Measurements from ENCODE around the genes NAMPT, SLC26A3 and DLD.

DNA sequence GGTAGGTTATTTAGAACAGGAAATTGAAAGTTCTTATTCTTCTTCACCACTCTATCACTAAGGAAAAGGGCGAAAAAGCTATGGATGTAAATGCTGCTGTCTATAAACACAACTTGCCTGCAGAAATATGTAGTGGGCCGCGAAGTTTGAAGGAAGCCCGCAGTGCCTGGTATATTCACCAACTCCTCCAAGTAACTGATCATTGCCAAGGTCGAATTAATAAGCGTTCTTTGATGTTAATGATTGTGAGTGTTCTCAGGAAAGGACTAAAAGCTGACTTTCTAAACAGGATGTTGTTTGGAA is 965 bp downstream of the SYPL1 start:
- PRO-cap: no peak

DNA sequence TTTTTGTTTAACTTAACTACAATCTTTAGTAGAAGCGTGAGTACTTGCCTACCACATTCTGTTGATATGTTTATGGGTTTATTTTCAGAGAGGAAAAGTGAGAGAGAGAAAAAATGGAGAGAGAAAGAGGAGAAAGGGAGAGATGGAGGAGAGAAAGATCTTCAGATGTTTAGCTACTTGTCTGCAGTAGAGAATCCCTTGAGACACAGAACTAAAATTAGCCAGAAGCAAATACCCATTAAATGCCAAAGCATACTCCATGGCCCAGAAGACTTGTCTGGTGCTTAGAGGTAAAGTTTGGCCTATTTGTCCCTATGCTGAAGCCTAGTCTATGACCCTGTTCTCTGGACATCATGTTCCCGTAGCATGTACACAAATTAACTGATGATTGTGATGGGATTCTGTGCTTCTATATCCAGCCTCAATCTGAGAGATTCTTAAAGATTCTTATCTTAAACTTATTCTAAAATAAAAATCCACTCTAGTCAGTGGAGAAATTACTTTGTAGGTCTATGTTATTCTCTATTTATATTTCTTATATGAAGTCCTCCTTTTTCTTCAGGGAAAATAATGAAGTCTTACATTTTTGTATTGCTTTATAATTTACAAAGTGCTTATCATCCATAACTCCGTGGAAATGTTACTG is 85.7 kb downstream of the NAMPT start:
- PRO-cap: no peak

- PRO-cap: unidirectional peak, minus-strand start at chr7:106257525; unidirectional peak, minus-strand start at chr7:106258077
These were observed 26.9 kb downstream of the NAMPT start for GRCh38 chr7:106257448-106258692.

DNA sequence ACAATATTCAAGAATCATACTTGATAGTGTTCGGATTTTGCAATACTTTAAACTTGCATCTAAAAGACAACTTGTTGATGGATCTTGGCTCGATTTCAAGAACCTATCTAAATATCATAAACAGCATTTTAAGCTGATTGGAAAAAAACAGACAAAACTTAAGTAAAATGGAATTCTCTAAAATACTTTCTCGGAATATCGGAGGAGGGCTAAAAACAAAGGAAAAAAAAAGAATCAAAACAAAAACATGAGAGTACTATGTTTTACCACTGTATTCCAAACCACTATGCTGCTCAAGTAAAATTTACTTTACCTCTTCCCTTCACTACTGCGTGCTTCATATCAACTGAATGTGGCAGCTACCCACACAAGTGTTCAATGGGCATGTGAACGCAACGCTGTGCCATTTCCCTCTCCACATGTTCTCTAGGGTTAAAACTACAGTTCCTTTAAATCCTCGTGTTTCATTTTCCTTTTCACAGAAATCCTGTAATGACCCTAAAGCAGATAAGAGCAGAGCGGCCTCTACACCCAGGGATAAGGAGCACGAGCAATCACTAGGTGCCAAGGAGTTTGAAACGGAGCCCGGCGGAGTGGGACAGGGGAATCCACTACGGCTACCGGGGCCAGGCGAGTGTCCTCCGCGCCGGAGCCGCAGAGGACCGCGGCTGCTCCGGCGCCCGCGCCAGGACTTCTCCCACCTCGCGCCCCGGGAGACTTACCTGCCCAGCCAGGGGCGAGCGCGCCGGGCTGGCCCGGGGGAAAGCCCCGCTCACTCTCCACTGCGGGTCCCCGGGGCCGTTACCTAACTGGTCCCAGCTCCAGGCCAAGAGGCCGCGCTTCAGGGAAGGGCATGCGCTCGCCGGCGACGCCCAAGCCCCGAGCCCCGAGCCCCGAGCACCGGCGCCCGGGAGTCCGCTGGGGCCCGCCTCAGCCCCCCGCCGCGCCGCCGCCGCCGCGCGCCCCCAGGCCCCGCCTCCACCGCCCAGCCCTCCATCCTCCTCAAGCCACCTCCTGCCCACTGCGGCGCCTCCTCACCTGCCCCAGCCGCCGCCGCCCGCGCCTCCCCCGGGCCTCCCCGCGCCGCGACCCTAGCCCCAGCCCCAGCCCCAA is 801 bp downstream of the NAMPT start:
- PRO-cap: bidirectional peak, plus-strand start at position 567 of the sequence, minus-strand start at position 380 of the sequence; bidirectional peak, plus-strand start at position 657 of the sequence, minus-strand start at position 696 of the sequence; bidirectional peak, plus-strand start at position 782 of the sequence, minus-strand start at position 803 of the sequence; bidirectional peak, plus-strand start at position 1,021 of the sequence, minus-strand start at position 915 of the sequence

GRCh38 chr7:106284739-106285340 is at the start of gene NAMPT:
Gene NAMPT, minus strand, starts transcription at chr7:106284983.
- PRO-cap: bidirectional peak, plus-strand start at chr7:106285208, minus-strand start at chr7:106284951

- PRO-cap: no peak
These were observed 135.6 kb upstream of the NAMPT start for GRCh38 chr7:106420360-106420730.

DNA sequence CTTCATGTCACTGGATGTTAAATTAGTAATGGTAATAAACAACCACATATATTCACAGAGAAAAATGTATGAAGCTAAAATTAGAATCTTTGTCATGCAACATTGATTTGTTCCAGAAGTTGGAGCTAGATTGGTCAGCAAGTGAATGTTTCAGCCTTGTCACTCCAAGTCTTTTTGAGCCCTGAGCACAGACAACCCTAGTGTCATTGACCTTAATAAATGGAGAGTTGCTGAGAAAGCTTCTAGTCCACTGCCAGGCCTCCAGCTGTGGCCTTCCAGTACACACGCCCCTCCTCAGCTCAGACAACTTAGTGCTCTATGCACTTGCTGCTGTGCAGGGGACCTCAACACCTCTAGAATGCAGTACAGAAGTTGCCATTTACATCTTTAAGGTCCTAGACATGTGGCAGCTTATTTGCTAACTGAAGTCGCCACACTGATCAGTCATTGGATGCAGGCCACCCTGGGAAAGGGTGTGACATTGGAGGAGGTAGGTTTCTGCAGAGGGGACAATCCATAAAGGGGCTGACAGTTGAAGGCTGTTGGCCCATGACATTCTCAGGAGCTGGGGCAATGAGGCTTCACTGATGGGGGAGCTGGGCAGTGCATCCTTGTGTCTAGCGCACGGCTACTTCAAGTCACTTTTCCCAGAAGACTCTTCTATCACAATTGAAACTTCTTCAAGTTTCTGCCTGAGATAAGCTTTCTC is 175.6 kb downstream of the CCDC71L start:
- PRO-cap: no peak

GRCh38 chr7:106530080-106530596 is 130.8 kb downstream of the CCDC71L start:
- PRO-cap: no peak

DNA sequence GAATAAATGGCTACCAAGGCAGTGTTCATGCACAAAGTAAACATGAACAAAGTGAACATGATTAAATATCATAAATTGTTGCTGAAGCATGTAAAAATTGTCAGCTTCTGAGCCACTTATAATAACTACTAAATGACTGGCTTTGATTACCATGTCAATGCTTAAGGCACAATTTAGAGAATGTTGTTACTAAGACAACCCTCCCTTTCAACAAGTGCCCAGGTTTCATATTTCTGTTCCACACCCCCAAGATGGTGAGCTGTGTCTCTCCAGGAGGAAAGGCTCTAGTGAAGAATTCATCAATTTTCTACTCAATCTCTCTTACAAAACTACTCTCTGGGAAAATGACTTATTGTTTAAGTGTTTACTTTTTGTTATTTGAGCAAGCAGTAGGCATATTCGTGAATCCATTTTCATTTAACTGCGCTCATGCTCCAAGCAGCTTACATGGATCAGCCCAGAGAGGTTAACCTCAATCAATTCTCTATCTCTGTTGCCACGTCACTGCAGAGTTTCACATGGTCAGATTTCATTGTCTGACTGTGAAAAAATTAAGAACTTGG is 49.9 kb downstream of the CCDC71L start:
- PRO-cap: no peak

DNA sequence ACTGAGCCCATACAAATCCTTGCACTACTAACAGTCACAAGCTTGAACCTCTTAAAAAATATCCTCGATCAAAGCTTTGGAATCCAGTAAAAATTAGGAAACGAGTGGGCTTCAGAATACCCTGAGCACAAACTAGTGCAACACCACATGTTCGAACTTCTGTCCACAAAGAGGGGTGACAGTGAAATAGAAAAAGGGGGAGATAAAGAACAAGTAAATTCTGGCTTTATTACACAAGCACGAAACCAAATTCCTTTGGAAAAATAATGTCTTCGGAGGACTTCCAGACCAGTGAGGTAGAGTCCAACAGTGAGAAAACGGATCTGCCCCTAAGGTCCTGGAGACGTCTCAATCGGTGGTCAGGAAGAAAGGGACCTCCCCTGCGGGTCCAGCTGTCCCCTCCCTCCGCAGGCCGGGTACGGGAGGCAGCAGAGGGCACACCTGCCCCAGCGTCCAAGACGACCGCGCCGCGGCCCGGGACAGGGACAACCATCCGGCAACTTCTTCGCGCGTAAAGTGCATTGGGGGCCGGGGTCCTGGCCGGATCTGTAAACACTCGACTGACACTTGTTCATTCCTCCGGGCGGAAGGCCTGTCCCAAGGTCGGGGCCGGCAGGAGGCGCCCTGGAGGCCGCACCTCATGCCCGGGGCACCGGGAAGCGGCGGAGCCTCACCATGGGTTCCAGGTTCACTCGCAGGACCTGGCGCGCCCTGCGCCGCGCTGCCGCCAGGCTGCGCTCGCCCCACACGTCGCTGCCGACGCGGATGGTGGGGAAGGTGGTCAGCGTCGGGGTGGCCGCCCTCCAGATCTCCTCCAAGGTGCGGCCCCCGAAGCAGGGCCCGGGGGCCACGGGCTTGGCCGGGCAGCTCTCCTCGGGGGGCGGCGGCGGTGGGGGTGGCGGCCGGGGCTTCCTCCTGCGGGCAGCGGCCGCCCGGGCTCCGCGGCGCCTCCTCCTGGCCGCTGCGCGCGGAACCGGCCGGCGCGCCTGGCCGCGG is 1.1 kb downstream of the CCDC71L start:
- PRO-cap: bidirectional peak, plus-strand start at position 438 of the sequence, minus-strand start at position 325 of the sequence; bidirectional peak, plus-strand start at position 756 of the sequence, minus-strand start at position 703 of the sequence

GRCh38 chr7:106770034-106770359 is 95.1 kb upstream of the PIK3CG start:
- PRO-cap: no peak

DNA sequence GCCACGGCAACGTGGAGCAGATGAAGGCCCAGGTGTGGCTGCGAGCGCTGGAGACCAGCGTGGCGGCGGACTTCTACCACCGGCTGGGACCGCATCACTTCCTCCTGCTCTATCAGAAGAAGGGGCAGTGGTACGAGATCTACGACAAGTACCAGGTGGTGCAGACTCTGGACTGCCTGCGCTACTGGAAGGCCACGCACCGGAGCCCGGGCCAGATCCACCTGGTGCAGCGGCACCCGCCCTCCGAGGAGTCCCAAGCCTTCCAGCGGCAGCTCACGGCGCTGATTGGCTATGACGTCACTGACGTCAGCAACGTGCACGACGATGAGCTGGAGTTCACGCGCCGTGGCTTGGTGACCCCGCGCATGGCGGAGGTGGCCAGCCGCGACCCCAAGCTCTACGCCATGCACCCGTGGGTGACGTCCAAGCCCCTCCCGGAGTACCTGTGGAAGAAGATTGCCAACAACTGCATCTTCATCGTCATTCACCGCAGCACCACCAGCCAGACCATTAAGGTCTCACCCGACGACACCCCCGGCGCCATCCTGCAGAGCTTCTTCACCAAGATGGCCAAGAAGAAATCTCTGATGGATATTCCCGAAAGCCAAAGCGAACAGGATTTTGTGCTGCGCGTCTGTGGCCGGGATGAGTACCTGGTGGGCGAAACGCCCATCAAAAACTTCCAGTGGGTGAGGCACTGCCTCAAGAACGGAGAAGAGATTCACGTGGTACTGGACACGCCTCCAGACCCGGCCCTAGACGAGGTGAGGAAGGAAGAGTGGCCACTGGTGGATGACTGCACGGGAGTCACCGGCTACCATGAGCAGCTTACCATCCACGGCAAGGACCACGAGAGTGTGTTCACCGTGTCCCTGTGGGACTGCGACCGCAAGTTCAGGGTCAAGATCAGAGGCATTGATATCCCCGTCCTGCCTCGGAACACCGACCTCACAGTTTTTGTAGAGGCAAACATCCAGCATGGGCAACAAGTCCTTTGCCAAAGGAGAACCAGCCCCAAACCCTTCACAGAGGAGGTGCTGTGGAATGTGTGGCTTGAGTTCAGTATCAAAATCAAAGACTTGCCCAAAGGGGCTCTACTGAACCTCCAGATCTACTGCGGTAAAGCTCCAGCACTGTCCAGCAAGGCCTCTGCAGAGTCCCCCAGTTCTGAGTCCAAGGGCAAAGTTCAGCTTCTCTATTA is 3.1 kb downstream of the PIK3CG start:
- PRO-cap: no peak

DNA sequence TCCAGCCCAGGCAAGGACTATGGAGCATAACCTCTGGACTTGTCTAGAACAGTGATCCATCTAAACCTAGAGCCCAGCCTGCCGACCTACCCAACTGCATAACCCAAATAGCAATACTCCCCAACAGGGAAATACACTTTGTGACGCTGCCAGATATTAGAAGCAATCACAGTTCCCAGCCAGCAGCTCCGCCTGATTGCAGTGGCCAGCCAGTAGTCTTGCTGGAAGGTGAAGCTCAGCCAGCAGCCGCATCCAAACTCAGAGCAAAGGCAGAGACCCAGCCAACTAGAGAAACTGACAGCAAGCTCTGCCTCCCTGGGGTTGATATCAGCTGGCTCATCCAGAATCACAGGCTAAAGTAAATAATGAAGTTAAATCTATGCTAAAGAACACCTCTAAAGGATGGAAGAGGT is 44.6 kb downstream of the HBP1 start:
- PRO-cap: no peak

- PRO-cap: no peak
These were observed 6.0 kb downstream of the GPR22 start for GRCh38 chr7:107475894-107476196.

DNA sequence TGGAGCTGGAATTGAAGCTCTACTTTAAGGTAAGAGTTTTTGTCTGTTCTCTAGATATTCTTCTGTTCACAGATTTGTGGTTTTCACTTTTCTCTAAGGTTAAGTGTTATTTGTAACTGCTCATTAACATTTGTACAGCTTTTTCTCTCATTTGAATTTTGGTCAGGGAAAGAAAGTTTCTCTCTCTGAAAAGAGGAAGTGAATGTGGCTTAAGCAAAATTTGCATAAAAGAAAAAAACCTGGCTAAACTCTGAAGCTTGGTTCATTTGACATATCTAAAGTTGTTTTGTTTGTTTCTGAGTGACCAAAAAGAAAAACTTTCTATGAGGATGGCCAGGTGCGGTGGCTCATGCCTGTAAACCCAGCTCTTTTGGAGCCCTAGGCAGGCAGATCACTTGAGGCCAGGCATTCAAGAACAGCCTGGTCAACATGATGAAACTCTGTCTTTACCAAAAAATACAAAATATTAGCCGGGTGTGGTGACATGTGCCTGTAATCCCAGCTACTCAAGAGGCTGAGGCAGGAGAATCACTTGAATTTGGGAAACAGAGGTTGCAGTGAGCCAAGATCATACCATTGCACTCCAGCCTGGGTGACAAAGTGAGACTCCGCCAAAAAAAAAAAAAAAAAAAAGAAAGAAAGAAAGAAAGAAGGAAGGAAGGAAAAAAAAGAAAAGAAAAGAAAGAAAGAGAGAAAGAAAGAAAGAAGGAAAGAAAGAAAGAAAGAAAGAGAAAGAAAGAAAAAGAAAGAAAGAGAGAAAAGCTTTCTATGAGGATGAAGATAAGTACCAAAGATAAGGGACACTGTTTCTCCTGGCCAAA is 21.8 kb upstream of the SLC26A4 start:
- PRO-cap: no peak

DNA sequence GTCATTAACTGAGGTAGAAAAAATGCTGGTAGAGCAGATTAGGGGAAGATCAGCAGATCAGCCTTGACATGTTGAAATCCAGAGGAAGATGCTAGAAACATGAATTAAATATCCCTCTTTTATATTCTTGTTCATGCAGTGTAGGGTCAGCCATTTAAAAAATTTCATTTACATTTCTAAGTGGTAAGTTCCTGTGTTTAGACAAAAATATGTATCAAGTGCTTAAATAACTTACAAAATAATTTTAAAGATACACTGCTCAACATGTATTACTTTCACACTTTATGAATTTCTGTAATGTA is 19.6 kb downstream of the CBLL1 start:
- PRO-cap: no peak

- PRO-cap: no peak
These were observed at the start of gene SLC26A3 for GRCh38 chr7:107802985-107803896. Gene SLC26A3, minus strand, starts transcription at chr7:107803223.

DNA sequence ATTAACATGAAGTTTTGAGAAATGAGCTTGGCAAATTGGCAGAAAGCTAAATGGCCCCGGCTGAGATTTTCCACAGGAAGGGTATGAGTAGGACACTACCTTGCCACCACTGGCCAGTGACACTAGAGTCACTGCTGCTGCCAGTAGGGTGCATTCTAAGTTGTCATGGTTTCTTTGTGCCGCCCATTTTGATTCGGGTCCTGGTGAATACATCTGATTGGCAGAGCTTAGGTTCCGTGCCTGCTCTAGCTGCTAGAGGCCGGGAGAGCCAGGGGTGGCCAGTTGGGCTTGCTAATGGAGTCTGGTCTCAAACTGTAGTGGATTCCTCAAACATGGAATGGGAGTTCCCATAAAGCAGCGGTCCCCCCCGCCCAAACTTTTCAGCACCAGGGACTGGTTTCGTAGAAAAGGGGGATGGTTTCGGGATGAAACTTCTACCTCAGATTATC is 10.6 kb upstream of the DLD start:
- PRO-cap: no peak

DNA sequence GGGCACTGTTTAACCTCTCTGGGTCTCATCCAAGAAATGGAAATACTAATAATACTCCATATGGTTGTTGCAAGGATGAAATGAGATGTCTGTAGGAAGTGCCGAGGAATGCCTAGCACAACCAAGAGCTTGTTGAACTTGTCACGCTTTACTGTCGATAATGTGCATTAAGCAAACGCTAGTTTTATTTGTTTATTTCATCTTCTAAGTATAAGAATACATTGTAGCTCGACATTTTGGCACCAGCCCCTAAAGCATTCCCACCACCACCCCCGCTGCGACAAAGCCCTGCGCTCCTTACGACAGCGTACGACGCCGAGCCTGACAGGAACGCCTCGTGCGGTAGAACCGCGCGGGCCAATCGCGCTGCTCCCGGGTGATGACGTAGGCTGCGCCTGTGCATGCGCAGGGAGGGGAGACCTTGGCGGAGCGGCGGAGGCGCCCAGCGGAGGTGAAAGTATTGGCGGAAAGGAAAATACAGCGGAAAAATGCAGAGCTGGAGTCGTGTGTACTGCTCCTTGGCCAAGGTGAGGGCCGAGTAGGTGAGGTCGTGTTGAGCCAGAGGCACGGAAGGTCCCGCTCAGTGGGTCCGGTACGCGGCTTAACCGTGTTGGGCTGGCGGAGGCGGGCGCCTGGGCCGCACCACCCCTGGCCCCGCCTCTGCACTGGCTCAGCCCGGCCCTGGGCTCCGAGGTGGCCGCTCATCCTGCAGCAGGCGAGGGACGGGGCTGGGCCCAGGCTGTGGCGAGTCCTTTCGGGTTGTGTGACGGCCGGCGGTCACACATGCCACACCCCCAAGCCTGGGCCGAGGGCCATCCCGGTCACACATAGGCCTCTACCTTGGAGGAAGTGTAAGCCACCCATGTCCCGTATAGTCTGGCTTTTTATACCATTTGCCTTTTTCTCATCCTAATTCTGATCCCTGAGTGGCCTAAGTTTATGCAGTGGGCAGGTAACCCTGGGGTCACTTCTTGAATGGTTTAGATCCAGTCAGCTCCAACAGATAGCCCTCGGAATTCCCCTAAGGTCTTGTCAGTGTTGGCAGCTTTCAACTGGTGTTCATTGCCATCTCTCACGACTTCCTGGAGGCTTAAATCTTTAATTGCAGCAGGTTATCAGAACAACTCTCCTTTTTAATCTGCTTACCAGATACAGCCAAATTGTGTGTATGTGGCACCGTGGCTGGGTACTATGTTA is at the start of gene DLD:
DLD (plus strand) TSS at position 421 of the 1,197 bp plus-strand sequence.
- PRO-cap: bidirectional peak, plus-strand start at position 408 of the sequence, minus-strand start at position 282 of the sequence; bidirectional peak, plus-strand start at position 673 of the sequence, minus-strand start at position 667 of the sequence

DNA sequence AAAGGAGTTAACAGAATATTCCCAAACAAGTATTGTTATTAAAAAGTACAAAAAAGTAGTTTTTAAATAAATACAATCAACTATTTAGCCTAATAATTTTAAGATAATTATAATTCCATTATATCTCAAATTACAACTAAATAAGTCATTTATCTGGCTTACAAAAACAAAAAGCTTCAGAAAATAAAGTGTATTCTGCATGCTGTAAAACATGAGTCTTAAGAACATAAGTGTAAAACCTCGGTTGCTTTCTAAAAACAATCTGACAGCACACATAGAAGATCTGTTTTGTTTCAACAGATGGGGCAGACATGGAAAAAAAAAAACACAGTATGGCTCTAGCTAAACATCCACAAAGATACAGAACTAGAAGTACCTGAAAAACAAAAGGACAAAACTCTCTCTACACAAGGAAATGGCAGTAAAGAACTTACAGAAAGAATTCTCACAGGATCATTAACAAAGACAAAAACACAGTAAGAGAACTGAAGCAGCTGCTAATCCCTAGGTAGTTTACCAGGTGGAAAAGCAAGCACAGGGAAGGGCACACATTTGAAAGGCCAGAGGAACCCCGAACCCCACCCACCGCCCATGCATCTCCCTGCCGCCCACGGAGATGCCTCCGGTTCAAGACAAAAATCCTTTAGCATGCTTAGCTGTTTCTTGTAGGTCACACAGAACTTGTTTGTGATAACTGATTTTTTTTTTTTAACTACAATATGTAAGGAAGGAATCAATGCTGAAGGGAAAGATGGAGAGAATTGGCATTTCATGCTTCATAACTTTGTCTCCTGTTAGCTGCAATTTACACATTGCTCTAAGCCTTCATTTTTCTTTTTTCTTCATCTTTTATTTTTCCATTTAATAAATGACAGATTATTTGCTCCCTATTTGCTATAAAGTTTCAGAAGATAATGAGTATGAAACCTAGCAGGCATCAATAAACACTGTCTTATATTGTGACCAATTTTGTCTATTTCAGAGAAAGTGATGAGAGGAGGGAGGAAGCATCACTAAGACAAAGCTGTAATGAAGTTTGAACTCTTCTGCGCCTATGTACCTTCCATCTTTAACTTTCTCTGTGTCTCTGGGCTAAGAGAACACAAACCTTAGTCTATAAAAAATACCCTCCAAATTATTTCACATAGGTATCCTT is 42.7 kb downstream of the DLD start:
- PRO-cap: no peak

Measured in sciatic nerve (tissue), 1 donor.